ENCODE measurements around a stretch of chr9.

- RRBS, 2 experiments = no CpG with 5 or more reads among the region's 10 CpGs
Measured at GRCh38 chr9:68861403-68862005, 81.6 kb downstream of the PABIR1 start.

DNA sequence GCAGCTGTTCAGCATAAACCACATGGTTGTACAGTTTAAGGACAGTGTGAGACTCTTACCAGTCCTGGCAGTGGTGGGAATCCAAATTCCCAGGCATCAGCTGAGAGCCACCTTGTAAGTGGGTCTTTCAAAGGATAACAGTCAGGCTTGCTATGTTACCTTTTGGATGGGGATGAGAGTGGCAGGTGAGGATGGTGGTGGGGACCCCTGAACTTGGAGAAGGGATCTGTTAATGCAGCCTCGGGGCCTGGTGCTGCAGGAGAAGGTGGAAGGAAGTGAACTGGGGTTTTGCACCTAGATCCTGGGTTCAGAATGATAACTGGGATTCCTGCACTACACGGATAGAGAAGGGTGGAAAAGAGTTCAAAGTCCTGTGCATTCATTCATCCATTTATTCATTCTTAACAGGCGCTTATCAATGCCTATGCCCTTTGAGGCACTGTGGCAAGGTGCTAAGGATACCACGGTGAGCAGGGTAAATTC is 41.8 kb upstream of the TJP2 start:
- RRBS, 2 experiments = no CpG with 5 or more reads among the region's 4 CpGs

GRCh38 chr9:69172909-69173446 is 1.1 kb upstream of the TJP2 start:
- RRBS, 2 experiments = no CpG with 5 or more reads among the region's 9 CpGs

DNA sequence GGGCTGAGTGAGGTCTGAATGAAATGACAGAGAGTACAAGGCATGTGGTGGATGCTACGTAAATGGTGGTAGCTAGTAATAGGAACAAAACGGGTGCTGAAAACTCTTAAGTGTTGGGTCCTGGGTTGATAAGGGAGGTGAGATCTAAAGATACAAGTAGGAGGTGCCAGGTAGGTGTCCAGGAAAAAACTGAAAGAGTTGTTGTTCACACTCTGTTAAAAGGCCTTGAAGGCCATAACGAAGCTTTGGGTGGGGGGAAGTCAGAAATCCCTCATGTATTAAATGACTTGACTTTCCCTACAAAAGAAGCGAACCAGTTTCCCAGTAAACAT is 2.1 kb downstream of the TJP2 start:
- RRBS, 2 experiments = no CpG with 5 or more reads among the region's 4 CpGs

- RRBS, 2 experiments = no CpG with 5 or more reads among the region's 8 CpGs
Measured at GRCh38 chr9:69296143-69296542, 28.9 kb upstream of the ENTREP1 start.

- RRBS, 2 experiments = no CpG with 5 or more reads among the region's 3 CpGs
Measured at GRCh38 chr9:69307265-69307492, 17.8 kb upstream of the ENTREP1 start.

DNA sequence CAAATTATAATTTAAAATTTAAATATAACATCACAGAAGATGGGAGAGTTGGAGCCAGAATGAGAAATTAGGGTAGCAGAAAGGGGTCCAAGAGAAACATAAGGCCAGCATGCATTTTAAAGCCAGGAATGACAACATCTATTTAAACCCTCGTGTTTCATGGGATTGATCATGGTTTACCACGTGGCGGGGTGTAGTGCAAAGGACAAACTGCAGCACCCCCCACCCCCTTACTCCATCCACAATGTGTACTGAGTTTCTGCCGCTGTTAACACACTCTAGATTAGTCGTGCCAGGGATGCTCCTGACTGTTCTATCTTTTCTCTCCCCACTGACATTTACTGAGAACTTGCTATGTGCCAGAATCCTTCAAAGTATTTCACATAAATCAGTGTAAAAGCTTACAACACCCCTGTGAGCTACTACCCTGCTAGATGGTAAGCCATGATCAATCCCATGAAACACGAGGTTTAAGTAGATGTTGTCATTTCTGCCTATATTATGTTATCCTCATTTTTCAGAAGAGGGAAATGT is 136.2 kb downstream of the ENTREP1 start:
- RRBS, 2 experiments = no CpG with 5 or more reads among the region's 6 CpGs

DNA sequence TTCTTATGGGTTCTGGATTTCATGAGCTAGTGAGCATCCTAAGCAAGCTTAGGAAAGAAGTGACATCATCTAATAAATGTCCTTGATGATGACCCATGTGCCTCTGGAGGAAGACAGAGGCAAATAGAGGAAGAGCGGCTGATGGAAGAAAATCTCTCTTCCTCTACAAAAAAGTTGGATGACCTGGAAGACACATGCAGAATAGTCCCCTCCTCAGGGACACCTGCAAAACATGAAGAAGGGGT is 149.5 kb downstream of the APBA1 start:
- RRBS, 2 experiments = no CpG with 5 or more reads among the region's 1 CpG

GRCh38 chr9:69574104-69574552 is 98.0 kb downstream of the APBA1 start:
- RRBS, 2 experiments = no CpG with 5 or more reads among the region's 4 CpGs

DNA sequence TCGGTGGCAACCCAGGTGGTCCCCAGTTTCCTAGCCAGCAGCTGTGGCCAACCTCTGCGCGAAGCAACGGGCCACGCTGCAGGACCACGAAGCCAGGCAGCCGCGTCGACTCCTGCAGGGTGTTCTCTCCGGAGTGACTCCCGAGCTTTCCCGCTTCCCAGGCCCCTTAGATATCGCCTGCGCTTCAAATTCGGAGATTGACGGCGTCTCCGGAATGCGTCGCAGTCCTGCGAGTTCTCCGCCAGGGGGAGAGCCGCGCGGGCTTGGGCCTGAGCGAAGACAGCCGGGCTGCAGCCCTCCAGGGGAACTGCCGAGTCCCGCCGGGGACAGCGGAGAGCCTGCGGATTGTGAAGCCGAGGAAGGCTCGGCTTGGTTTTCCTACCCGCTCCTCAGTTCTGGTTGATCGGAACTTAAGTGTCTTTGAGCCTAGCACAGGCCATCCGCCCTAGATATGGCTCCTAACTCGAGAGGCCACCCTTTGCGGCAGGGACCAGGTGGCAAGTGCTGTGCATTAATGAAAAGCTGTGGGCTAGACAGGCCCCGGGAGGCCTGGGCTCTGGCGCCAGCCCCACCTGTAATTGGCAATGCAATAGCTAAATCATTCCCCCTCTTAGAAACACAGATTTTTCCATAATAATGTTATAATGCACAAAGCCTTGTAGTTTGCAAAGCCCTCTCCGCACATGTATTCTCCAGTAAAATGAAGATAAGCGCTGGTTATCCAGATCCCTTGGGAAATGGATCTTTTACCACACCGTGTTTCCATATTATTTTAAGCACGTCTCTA is 821 bp upstream of the APBA1 start:
- RRBS, 2 experiments = 1% methylated on average over 17 of the region's 45 CpGs

DNA sequence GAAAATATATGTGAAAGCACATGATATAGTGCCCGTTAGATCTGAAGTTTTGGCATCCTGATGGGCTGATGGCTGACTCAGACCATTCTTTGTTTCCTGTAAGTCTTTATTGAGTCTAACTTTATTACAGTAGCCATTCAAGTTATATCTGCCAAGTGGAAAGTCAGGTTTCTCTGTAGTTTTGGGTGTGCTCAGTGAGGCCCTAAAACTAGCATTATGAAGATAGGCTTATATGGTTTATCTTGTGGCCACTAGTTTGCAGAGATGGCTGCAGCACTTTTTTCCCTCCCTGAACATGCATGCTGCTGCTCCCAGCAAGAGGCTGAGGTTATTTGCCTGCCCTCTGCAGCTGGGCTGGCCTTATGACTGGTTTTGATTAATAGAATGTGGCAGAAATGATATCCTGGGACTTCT is 46.6 kb downstream of the CFAP95 start:
- RRBS, 2 experiments = no CpG with 5 or more reads among the region's 1 CpG

DNA sequence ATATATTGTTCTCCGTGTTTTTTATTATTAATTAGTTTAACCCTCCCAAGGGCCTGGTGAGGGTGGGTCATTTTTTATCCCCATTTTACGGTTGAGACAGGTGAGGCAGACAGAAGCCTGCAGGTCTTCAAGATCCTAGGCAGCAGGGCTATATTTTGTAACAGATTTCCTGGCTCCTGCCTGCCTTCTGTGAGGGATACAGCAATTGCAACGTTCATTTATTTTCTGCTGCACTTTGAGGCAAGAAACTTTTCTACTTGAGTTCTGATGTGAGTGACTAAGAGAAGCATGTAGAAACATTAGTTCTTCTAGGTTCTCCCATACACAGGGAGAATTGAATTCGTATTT is 14.8 kb downstream of the MAMDC2 start:
- RRBS, 2 experiments = no CpG with 5 or more reads among the region's 4 CpGs

- RRBS, 2 experiments = no CpG with 5 or more reads among the region's 12 CpGs
Measured at GRCh38 chr9:70211243-70212323, 47.2 kb upstream of the SMC5 start.

GRCh38 chr9:70412712-70413342 is 1.6 kb downstream of the KLF9 start:
- RRBS, 2 experiments = 1% methylated on average over 9 of the region's 42 CpGs

- RRBS, 2 experiments = no CpG with 5 or more reads among the region's 10 CpGs
Measured at GRCh38 chr9:70553792-70554651, 139.6 kb upstream of the KLF9 start.

GRCh38 chr9:70594581-70594916 is 180.1 kb upstream of the KLF9 start:
- RRBS, 2 experiments = no CpG with 5 or more reads among the region's 1 CpG

- RRBS, 2 experiments = no CpG with 5 or more reads among the region's 4 CpGs
Measured at GRCh38 chr9:71680598-71681138, 87.6 kb downstream of the CEMIP2 start.

DNA sequence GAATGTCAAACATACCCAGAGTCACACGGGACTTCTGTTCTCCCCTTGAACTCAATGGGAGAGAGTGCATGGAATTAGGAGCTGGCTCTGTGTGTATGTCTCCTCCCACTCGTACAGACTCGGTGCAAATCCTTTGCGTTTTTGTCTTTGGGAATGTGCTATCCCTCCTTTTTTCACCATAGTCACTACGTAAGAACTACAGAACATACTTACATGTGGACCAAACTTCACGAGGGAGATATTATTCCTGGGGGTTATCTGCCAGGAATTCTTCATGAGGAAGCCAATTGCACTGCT is 56.5 kb downstream of the CEMIP2 start:
- RRBS, 2 experiments = no CpG with 5 or more reads among the region's 6 CpGs

DNA sequence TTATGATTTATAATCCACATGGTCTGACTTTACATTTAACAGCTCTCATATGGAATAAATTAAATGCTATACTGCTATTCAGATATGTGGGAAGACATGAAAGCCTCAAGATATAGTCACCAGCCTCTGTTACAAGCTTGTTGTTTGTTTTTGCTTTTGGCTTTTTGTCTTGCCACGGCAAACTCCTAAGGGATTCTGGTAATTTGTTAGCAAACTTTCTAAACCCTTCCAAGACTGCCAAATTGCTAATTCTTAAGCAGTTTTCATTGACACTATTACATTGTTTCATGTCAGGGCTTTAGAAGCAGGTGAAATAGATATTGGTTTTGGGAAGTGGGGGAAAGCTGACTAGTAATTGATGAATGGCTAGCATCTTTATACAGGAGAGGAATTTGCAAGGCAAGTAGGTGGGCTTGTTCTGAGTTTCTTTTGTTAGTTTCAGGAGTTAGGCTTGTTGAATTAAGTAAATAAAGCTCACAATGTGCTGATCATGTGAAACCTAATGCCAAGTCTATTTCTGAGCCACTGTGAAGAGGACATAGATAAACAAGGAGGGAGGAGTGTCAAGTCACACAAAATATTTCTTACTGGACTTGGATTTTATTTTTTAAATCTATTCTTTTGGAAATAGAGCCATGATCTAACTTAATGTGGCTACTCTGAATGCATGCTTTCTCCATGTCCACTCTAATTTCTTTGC is 19.8 kb downstream of the GDA start:
- RRBS, 2 experiments = no CpG with 5 or more reads among the region's 1 CpG

DNA sequence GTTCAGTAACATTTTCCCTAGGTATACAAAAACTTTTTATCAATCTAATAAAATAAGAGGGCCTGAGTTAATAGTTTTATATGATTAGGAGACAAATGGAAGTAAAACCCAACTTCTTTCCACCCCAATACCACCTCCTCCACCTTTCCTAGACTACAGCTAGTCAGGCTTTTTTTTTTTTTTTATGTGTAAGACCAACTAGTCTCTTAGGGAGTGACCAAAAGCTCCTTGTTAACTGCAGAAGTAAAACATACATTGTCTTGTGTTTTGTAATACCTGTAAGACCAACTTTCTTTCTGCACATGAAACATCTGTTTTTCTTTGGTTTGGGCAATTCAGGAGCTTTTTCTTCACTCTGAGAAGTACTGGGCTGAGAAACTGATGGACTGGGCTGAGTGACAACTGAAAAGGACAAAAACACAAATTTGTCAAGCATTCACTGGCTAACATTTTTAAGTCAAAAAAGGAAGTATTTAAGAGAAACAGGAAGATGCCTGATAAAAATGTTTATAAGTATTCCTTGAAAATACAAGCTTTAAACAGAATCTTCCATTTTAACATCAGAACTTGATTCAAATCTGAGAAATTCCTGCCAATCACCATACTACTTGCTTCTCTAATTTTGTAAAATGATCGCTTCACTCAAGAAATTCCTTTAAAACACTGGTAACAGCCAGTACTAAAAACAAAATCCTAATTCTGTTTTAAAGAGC is 8.2 kb downstream of the ZFAND5 start:
- RRBS, 2 experiments = no CpG with 5 or more reads among the region's 1 CpG